Ureter (tissue), 1 donor: ENCODE measurements around a stretch of chr17.

GRCh38 chr17:83115838-83116080 is 36.4 kb downstream of the METRNL start:
- PRO-cap: no peak

DNA sequence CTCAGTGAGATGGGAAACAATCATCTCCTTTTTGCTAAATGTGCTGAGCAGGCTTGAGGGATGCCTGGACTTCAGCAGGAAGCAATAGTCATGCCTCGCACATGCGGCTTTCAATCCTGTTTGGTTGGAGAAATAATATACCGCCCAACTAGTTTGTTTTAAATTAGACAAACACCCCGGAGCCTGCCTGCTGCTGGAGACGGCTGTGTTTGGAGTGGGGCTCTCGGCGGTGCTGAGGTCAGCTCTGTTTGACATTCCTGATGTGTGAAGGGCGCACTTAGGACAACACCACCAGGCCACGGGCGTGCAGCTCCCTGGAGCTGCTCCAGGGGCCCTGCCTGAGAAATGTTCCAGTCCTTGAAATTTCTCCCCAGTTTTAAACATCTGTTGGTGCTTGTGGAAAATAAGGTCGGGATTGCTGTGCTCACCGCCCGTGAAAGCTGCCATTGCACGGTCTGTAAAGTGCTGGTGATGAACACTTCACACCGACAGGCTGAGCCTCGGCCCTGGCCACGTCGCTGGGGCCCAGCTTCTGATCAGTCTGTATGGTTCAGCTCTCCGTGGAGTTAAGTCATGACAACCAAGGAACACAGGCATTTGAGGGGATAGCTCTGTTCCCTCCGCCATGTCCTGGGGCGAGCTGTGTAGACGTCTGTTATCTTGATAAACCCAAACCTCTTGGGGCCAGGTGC is 110.4 kb downstream of the METRNL start:
- PRO-cap: no peak